Osteoblast (primary cell): ENCODE data around the genes IFT52, JPH2, OSER1 and GDAP1L1.

DNA sequence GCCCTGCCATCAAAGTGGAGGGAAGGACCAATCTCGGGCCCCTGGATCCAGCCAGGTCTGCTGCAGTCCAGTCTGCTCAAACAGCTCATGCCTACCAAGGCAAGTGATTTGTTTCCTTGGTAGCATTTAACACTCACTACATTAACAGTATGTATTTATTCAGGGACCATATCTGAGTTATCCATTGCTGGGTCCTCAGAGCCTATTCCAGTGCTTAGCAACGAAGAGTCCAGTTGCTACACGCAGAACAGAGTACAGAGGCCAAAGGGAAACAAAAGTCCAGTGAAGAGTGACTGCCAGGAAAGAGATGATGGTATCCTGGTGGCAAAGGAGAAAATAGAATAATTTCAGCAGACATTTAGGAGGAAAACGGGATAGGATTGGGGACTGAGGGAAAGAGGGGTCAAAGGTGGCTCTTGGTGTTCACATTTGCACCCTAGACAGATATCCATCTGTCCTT, 352.2 kb downstream of the PTPRT start:
- CAGE, long polyA plus RNA = no peak
- RRBS = no CpG with 5 or more reads among the region's 4 CpGs

- CAGE, long polyA plus RNA = no peak
- RRBS = 3% methylated on average over 33 of the region's 39 CpGs
Observed at GRCh38 chr20:43189157-43189498, 578 bp downstream of the PTPRT start.

DNA sequence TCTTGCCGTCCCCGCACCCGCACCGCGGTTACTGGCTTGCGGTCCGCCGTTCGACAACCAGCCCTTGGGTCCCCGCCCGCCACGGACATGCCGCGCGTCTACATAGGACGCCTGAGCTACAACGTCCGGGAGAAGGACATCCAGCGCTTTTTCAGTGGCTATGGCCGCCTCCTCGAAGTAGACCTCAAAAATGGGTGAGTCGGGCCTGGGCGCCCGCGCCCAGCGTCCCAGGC, 167 bp downstream of the SRSF6 start:
- CAGE, long polyA plus RNA = no peak
- RRBS = no CpG with 5 or more reads among the region's 26 CpGs

DNA sequence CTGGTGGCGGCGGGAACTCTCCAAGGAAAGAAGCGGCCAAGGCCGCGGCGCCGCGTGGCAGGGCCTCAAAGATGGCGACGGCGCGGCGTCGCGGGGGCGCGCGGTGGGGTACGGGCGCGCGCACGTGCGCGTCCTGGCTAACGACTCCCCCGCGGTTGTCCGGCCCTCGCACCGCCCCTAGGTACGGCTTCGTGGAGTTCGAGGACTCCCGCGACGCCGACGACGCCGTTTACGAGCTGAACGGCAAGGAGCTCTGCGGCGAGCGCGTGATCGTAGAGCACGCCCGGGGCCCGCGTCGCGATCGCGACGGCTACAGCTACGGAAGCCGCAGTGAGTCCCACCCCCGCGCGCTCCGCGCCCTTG, 465 bp downstream of the SRSF6 start:
- CAGE, long polyA plus RNA = no peak
- RRBS = 0% methylated on average over 12 of the region's 64 CpGs

GRCh38 chr20:43463030-43464035, 5.6 kb downstream of the SRSF6 start:
- CAGE, long polyA plus RNA = no peak
- RRBS = no CpG with 5 or more reads among the region's 5 CpGs

DNA sequence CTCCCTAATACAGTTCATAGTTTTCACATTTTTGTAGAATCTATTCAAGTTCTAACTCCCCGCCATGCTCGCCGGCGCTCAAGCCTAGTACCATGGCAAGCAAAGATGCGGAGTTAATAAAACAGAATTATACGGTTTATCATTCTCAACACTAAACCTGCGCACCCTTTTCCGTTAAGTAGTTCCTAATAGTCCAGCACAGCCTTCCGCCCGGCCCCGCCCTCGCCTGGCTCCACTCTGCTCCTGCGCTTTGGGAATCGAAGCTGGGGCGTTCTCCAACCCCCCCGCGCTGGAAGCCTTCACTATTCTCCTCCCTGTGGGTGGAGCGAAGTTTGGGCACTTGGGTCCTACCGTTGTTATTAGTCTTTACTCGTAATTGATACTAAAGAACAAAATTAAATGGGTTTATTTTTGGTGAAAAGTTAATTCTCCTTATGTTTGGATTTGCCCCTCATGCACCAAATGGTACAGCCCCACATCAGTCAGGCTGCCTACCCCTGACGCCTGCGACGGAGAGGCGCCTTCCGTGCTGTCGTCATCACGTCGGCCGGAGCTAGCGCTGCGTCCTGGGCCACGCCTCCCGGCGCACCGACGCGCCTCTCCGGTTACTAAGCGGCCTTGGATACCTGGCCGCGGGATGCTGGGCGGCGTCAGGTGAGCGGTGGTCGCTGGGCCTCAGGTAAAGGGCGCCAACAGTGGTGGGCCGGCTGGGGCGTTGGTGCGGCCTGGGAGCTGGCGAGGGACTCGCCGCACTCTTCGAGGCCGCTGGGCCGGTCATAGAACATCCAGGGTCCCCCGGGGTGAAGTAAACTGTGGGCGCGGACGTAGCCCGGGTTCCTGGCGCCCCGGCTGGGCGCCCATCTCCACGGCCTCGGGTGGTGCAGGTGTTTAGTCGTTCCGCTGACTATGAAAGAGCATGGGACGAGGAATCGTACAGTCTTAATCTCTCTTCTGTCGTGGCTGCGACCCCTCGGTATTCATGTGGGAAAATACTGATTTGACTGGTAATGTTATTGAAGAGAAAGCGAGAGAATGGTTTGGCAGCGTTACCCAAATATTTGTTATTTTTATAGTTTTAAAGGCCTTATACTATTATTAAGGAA, at the start of gene IFT52:
Gene IFT52, plus strand, starts transcription at position 562 of the 1,103 bp plus-strand sequence.
- CAGE, long polyA plus RNA = start-site peak on the plus strand centred at position 602 of the sequence, 48 bp wide, 98 and 58 reads in 2 replicates
- RRBS = under 1% methylated on average over 14 of the region's 74 CpGs

GRCh38 chr20:43663102-43663623, 3.8 kb upstream of the MYBL2 start:
- CAGE, long polyA plus RNA = no peak
- RRBS = no CpG with 5 or more reads among the region's 2 CpGs

GRCh38 chr20:43667353-43668258, 692 bp downstream of the MYBL2 start:
- CAGE, long polyA plus RNA = no peak
- RRBS = 1% methylated on average over 5 of the region's 37 CpGs

DNA sequence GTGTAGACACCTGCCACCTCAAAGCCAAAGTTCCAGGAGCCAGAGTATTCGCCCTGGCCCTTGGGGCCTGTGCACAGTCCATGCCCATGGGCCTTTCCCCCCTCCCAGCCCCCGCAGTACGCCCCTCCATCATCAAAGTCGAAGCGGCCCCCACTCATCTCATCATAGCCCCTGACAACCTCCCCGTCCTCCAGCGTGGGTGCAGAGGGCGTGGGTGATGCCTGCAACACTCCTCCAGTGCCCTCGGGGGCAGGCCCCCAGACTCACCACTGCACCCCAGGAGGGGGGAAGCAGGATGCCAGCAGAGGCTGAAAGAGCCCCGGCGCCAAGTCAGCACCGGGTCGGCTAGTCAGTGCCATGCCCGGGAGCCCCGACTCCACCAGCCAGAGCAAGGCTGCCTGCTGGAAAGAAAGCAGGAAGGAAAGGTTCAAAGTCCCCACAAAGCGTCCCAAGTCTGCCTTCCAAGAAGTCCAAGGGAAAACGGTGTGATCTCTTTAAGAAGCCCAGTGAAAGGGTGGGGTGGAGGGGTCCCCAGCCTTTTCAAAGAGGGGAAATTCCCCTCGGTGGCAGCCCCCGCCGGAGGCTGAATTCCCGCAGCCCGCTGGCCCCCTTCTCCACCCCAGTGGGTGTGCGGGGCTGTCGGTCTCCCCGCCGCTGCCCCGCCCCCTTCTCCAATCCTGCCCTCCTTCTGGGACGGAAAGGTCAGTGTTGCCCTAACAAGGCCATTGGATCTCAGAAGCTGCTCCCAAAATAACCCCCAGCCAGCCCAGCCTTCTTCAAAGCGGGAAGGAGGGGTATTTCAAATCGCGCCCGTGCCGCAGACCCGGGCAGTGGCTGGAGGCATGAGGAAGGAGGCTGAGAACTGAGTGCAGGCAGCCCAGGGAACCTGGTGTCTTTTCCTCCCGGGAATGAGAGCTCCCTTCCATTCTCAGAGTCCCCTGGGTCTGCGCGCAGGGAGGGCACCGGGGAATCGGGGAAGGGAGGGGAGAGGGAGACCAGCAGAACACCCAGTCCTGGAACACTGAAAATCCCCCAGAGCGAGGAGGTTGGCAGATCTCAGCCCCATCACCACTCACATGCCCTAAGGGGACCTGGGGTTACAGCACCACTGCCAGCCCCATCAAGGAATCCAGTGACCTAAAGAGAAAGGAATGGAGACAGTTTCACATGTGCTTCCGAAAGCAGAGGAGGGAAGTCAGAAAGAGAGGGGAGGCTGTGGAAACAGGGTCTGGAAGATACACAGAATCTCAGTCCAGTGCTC, at the start of gene JPH2:
Gene JPH2, minus strand, starts transcription at position 641 of the 1,261 bp plus-strand sequence.
- CAGE, long polyA plus RNA = start-site peak on the minus strand centred at position 627 of the sequence, 30 bp wide, 17 and 23 reads in 2 replicates
- RRBS = 6% methylated on average over 5 of the region's 41 CpGs

GRCh38 chr20:44210110-44210881, at the start of gene OSER1:
Gene OSER1 (minus strand): TSS chr20:44210771.
- CAGE, long polyA plus RNA = start-site peak on the minus strand at chr20:44210622-44210804, 688 and 778 reads in 2 replicates
- RRBS = 2% methylated on average over 29 of the region's 67 CpGs

DNA sequence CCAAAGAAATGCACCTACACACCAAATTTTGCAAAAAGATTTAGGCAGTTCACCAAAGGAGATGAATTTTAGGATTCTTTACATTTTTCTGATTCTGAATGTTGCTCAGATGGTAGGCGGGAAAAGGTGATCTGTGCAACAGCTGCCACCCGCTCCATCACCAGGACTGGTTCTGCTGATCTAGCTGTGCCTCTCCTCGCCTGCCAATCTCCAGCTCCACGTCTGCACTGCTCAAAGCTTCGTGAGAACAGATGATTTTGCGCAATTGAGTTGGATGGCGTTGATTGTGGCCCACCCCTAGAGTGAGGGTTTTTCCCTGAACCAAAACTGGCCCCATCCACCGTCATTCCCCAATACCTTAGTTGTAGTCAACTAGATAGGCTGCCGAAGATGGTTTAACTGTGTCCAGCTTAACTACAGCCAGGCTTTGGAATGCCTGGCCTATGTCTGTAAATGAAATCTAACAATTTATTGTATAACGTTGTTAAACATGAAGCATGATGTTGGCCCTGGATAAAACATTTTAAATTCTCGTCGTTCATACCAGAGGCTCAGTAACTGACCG, 1.1 kb upstream of the OSER1 start:
- CAGE, long polyA plus RNA = no peak
- RRBS = no CpG with 5 or more reads among the region's 13 CpGs

- CAGE, long polyA plus RNA = no peak
- RRBS = 5% methylated on average over 10 of the region's 42 CpGs
Observed at GRCh38 chr20:44246917-44247738, at the start of gene GDAP1L1. Gene GDAP1L1 (plus strand): TSS chr20:44247308.

DNA sequence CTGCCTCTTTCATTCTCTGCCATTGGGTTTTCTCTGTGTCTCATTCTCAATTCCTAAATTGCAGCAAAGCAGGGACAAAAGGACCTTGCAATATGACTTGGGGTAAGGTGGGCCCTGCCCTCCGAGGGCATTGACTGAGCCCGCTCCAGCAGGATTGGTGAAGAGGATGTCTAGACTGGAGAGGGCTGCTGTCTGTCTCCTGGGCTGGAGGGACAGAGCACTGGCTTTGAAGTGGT, 278 bp upstream of the R3HDML start:
- CAGE, long polyA plus RNA = no peak
- RRBS = no CpG with 5 or more reads among the region's 2 CpGs

GRCh38 chr20:44392989-44393571, 37.6 kb downstream of the HNF4A start:
- CAGE, long polyA plus RNA = no peak
- RRBS = no CpG with 5 or more reads among the region's 4 CpGs

DNA sequence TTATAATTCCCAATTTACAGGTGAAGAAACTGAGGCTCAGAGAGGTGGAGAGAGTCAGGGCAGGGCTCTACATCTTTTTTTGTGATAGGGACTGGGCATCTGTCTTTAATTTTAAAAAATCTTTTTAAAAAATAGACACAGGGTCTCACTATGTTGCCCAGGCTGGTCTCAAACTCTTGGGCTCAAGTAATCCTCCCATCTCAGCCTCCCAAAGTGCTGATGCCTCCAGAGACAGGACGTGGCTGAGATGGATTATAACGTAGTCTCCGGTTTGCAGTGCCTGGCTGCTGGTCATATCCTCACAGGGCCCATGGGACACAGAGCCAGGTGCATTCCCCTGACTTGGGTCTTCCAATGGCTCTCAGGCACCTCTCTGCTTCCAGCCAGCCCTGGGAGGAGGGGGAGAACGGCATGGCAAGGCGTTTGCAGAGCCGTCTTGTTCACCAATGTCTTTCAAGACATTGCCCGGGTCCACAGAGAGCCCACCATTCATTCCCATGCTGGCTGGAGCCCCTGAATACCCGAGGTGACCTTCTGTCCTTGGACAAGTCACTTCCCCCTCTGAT, 38.4 kb downstream of the HNF4A start:
- CAGE, long polyA plus RNA = no peak
- RRBS = no CpG with 5 or more reads among the region's 8 CpGs

DNA sequence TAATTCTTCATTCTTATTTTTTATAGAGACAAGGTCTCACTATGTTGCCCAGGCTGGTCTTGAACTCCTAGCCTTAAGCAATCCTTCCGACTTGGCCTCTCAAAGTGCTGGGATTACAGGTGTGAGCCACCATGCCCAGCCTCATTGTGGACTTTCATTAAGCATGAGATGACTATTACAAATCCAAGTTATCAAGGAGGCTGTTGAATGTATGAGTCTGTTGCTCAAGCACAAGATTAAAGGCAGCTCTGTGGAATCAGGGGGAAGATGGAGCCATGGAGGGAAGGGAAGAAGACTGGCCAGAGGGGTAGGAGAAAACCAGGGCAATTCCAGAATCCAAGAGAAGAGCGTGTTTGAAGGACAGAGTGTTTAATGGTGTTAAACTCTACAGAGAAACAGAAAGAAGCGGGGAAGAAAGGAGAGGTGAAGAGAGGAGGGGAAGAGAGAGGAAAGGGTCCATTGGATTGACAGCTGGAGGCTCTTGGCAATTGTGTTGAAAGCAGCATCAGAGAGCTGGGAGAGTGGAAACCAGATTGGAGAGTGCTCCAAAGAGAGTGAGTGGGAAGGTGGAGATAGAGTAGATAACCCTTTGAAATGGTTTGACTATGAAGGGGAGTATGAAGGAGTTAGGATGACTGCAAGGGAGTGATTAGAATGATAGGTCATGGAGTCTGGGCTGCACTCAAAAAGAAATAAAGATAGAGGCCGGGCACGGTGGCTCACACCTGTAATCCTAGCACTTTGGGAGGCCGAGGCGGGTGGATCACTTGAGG, 49.7 kb upstream of the TTPAL start:
- CAGE, long polyA plus RNA = no peak
- RRBS = no CpG with 5 or more reads among the region's 7 CpGs

DNA sequence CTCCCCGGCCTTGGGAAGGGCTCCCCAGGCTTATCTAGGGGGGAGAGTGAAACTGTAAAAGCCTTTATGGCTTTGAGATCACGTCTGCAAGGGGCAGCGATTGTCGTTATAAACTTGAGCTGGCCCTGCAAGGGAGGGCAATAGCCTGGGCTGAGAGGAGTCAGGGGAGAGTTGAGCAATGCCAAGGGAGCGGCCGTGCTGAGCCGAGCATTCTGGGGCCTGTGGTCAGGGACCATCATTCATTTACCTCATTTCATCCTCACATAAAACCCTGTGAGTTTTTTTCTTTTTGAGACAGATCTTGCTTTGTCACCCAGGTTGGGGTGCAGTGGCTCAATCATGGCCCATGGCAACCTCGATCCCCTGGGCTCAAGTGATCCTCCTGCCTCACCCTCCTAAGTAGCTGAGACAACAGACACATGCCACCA, 32.9 kb upstream of the TTPAL start:
- CAGE, long polyA plus RNA = no peak
- RRBS = no CpG with 5 or more reads among the region's 8 CpGs

DNA sequence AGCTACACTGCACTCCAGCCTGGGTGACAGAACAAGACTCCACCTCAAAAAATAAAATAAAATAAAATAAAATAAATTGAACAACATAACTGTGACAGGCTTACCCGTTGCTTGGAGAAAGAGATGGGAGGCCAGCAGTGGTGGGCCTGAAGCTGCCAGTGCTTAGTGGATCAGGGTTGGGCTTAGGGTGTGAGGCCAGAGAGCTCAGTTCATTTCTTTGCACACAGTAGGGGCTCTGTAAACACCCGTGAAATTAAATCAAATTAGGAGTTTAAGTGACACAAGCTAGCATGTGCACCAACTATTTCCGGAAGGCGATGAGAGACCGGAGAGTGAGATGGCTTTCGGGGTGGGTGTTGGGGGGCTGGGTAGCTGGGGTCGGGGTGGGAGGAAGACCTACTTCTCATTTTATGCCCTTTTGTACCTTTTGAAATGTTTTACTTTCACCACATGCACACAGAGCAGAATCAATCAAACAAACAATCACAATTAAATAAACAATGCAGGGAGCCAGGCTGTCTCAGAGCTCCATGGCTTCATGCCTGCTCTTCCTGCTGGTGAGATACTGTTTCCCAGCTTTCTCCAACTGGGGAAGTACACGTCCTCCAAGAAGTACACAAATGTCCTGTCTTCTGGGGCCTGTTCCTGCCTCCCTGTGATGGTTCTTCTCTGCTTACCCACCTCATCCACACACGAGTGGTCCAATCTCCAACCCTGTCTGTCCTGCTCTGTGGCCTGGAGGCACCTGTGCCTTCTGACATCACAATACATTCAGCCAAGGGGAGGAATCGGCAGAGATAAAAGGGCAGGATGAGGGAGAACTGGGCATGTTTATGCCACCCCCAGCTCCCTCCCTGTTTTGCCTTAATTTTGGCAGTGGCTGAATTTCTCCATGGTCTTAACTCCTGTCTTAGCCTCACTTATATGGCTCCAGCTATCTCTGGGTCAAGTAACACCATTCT, 25.5 kb upstream of the TTPAL start:
- CAGE, long polyA plus RNA = no peak
- RRBS = no CpG with 5 or more reads among the region's 10 CpGs

GRCh38 chr20:44464975-44465641, 10.6 kb upstream of the TTPAL start:
- CAGE, long polyA plus RNA = no peak
- RRBS = no CpG with 5 or more reads among the region's 3 CpGs

DNA sequence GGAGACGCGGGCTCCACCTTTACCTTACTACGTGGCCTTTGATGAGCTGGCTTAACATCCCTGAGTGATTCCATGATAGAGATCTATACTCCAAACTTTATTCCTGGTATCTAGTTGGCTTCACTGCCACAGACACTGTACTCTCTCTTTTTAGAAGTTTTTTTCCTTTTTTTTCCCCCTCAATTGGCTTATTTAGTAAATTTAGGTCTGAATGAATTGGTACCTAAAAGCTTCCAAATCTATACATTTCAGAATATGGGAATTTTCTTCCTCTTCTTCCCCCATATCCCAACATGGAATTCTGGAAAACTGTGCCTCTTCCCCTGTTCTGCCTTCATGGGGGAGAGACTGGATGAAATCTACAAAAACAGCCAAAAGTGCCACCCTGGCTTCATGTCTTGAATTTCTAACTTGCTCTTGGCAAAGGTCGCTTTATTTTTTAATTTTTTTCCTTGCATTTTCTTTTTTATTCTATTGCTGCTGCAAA, 16.8 kb downstream of the TTPAL start:
- CAGE, long polyA plus RNA = no peak
- RRBS = no CpG with 5 or more reads among the region's 4 CpGs